Type B pancreatic cell (in vitro differentiated cells): ENCODE results near the gene KANK4.

DNA sequence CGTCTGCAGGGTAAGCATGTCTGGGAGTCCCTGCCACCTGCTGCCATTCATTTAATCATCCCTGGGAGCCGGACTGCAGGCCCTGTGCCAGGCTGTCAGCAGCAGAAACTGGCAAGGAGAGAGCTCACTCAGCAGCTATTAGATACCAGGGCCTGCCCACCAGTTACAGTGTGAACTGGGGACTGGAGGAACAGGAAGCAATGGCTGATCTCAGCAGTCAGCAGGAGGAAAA is 75.7 kb upstream of the C1orf87 start:
- PRO-cap = no peak

- PRO-cap = no peak
These were observed 474.2 kb upstream of the C1orf87 start for GRCh38 chr1:60547781-60548235.

GRCh38 chr1:60904408-60904775 is 178.0 kb upstream of the NFIA start:
- PRO-cap = no peak

- PRO-cap = no peak
These were observed 158.6 kb upstream of the NFIA start for GRCh38 chr1:60923805-60924027.

GRCh38 chr1:61049658-61050955 is 32.3 kb upstream of the NFIA start:
- PRO-cap = unidirectional peak, plus-strand start at chr1:61050084

DNA sequence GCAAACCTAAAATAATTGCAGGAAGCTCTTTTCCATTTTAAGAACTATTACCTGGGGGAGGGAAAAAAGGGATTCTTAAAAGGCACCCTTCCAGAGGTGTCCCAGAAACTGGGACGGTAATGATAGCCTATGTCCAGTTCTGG is 1.1 kb upstream of the NFIA start:
- PRO-cap = no peak

DNA sequence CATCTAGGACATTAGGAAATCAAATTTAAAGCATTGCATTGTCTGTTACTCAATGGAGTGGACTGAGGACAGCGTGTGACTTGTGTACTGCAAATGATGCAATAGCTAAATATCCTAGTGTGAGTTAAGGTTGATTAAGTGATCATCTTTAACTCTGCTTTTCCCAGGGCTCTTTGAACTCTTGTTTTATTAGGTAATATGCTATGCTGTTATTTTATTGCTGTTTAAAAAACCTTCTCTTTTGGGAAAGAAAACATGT is 38.6 kb downstream of the NFIA start:
- PRO-cap = no peak

DNA sequence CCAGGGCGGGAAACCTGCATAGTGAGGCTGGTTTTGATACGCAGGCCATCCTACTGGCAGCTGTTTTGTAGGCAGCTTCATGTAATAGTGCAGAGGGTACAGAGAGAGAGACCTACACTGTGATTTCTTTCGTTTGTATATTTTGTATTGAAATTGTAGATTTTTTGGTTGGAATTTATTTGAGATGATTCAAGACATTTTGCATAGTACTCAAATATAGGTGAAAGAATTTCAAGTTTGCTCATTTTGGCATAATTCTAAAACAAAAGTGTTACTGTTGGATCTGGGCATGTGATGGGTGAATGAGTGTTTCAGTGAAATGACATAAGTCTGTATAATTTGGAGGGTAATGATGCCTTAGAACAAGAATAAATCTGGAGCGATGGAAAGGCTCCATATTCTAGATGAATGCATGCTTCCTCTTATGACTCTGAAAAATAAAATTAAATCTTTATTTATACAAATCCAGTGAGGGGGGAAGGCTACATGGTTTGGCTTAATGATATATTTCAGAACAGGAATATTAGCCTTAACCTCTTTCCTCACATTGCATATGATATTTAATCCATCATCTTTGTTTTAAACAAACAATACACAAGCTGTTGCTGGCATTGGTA is 41.0 kb downstream of the NFIA start:
- PRO-cap = no peak

DNA sequence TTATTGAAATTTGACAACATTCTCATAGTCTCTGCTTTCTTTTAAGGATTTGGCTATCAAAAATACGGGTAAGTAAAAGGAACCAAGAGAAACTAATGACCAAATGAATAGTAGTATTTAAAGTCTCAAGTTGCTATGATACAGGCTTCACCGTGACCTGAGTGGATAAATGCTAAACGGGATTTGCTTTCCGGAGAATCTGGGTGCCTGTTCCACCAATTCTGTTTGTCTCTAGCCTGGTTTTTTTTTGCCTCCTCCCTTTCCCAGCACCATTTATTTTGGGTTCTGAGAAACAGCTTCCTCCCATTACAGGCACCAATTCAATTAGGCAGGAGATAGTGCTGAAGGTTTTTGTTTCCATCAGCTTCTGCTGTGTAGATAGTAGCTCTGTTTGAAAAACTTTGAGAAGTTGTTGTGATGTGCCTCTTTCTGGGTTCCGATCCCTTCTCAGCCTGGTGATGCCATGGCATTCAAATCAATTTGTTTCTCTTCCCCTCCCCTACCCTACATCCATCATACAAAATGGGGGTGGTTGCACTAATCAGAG is 108.9 kb downstream of the NFIA start:
- PRO-cap = no peak

- PRO-cap = no peak
These were observed 131.3 kb downstream of the NFIA start for GRCh38 chr1:61213570-61214117.

GRCh38 chr1:61318057-61319059 is 236.0 kb downstream of the NFIA start:
- PRO-cap = no peak

DNA sequence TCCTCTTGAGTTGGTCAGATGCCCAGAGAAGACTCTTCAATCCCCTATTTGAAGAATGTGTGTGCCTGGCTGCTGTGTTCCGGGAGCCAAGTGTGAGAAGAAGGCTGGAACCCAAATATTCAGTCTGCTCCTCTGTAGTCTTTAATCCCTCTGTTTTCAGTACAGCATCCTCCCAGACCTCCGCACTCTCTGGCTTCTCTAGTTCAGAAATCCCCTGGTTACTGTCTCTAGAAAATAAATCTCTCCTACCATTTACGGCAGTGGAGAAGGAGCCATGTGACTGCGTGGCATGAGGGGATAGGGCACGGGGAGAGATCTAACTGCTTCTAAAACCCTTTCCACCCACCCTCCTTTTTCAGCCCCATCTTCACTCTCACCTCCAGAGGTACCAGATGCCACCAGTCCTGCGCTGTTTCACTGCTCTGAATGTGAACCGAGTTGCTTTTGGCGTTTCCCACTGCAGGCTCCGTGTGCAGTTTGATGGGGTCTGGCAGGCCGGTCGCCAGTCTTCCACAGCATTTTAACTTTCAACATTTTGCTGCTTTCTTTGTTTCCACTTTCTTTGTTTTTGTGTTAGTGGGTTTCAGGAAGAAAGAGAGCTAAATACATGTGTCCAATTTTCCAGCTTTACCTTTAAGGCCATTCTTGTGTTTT is 133.2 kb downstream of the TM2D1 start:
- PRO-cap = no peak

- PRO-cap = no peak
These were observed 83.5 kb downstream of the TM2D1 start for GRCh38 chr1:61641050-61642202.

- PRO-cap = no peak
These were observed 1.1 kb downstream of the PATJ start for GRCh38 chr1:61743418-61743806.

GRCh38 chr1:62299956-62300327 is 19.3 kb downstream of the KANK4 start:
- PRO-cap = no peak

DNA sequence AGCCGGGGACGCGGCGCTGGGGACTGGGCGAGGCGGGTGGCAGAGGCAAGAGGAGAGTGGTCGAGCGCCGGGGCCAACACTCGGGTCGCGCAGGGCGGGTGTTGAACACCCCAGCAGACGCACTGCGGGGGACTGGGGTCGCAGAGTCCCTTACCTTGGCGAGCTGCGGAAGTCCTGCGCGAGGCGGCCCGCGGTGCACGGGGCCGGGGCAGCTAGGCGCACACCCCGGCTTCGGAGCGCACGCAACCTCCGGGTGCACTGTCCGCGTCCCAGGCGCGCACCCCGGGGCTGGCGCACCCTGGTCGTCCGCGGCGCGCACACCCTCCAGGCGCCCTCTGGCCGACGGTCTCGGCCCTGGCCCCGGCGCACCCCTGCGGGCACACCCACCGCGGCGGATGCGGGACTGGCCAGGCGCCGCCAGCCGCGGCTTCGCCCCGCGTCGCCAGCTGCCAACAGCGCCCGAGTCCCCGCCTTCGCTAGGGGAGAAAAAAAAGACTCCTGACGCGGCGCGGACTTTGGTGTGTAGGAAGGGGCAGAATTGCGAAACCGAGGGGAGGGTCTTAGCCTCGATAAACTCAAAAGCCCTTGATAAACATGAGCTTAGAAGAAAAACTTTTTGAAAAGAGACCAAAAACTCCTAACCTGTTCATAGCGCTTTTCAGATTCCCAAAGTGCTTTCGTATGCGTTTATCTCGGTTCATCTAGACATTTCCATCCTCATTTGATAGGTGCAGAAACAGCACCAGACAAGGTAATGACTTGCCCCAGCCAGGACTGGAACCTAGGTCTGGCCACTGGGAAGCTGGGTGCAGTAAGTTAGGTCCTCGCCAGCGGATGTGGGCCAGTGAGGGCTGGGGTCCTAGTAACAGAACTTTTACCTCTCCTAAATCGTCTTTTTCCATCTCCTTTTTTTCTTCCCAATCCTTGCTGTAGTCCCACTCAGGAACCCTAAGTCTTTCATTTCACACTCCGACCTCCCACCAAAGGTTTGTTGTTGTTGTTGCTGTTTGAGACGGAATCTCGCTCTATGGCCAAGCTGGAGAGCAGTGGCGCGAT is at the start of gene KANK4:
Gene KANK4 (minus strand): TSS at position 483 of the 1,056 bp plus-strand sequence.
- PRO-cap = no peak

DNA sequence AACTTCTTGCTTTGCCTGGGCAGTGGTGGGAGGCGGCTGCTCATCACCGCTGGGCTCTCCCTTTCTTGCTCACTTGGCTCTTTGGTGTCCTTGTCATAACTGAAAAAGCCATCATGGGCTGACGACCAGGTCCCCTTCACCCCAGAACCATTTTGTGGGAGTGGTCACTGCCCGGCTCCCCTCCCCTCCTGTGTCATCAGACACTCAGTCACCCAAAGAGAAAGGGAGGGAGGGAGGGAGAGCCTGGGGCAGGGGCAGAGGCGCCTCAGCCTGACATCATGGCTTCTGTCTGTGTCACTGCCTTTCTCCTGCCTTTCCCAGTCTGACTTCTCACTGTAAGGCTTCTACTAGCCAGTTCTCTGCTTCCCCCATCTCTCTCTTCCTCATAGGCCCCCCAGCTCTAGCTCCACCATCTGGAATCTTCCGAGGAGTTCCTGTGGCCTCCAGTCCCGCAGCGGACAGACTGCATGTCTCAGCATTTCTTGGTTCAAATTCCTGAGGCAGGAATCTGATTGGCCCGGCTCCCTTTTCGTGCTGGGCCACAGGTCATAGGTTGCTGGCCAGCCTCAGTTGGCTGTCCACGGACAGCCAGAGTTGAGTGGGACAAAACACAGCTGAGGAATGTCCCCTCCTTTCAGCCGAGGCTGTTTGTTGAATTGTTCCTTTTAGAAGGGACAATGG is 18.5 kb upstream of the KANK4 start:
- PRO-cap = no peak

DNA sequence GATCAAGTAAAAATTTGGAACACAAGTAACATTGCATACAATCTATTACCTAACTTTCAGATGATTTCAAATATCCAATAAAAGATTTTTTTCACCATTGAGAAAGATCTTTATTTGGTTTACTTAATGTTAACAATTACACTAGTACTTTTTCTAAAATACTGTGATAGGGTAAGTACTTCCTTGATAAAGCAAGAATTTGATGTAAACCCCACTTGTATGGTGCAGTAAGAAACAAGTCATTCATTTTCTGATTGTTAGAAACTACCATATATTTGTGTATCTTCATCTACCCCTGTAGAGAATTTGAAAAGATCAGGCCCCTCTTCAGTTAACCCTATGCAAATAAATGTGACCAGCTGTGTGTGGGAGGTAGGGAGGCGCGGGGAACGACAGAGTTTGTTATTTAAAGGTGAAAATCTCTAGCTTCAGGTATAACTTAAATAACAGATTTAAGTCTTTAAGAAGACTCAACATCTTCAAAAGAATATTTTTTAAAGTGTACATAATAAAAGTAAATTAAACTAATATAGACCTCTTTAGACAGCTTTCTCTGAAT is 15.8 kb downstream of the ANGPTL3 start:
- PRO-cap = no peak

DNA sequence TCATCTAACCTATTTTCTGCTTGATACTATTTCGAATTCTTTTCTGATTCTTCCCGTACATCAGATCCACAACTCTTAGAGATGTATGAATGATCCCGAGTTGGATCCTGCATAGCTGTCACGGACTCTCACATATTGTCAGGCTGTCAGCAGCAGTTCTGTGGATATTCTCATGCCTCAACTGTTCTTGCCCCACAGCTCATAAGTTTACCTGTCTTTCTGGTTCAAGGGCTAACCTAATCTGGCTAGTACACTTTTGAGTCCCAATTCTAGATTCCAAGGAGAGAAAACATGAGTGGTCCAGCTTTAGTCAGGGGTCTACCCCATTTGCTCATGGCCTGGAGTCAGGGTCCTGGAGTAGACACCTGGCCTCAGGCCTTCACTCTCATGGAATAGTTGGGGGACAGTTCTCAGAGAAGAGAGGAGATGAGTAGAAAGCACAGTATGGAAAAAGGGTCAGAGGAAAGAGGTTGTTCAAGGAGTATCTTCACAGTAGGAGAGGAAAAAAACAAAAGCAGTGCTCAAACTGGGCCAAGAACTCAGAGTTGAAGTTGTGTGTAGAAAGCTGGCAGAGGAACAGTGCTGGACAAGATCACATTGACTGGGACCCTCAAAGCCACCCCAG is 25.8 kb downstream of the PGM1 start:
- PRO-cap = no peak

- PRO-cap = no peak
These were observed 68.8 kb upstream of the ROR1 start for GRCh38 chr1:63704982-63705473.